ENCODE measurements around a stretch of chr5.

GRCh38 chr5:181044262-181044497, 4.1 kb downstream of the BTNL9 start:
- PRO-cap, result no peak

GRCh38 chr5:181169059-181169864, 21.9 kb downstream of the OR2V2 start:
- PRO-cap, result no peak

GRCh38 chr5:181188775-181189542, 16.0 kb downstream of the TRIM7 start:
- PRO-cap, result unidirectional peak, minus-strand start at chr5:181188929

GRCh38 chr5:181203794-181204553, 1.0 kb downstream of the TRIM7 start:
- PRO-cap, result no peak

DNA sequence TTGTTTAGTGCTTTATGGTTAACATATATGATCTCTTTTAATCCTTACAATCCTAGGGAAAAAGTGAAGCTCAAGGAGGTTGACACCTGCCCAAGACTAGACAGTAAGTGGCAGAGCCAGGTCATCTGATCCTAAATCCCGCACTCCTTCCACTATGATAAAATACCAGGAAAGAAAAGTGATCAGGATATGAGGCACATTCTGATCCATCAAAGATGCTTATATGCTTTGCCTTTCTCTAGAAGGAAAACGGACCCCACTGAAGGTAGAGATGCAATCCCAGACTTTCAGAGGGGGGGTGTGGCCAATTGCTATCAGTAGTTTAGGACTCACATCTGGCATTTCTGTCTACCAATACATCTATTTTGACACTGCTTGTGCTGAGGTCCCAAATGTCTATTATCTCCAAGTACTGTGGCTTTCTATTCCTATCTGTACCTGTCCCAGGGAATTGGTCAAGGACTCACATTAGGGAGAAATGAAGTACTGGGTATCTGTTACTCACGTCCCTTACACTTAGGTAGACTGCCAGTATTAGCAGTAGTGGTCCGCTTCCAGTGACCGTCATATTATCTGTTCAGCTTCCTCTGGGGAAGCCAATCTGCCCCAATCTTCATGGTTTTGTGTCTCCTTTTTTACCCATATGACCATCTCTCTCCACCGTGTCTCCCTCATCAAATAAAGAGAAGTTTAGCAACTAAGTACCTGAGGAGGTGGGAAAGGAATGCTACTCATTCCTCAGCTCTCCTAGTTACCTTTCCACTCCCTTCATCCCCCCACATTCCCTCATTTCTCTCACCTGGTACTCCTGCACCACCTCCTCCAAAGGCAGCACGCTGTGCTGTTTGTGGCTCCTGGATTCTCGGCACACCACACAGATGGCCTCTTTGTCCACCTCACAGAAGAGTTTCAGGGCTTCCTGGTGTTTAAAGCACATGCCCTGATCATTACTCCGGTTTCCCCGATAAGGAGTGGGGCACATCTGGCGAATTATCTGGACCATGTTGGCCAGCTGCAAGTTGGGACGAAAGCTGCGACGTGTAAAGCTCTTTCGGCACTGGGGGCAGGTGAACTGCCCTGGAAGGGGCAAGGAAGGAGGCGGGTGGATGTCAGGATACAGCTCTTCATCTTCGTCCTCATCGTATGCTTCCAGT, 1.4 kb downstream of the TRIM52 start:
- PRO-cap, result no peak